Colon Carcinoma Metastatic in the Brain (tissue), 2 donors: ENCODE data around the genes CDKN1B, DDX47 and GPRC5A.

- PRO-cap, 2 experiments, result no peak in any of the 2 experiments
Observed at GRCh38 chr12:12397830-12399026, 41.4 kb downstream of the BORCS5 start.

- PRO-cap, 2 experiments, result no peak in any of the 2 experiments
Observed at GRCh38 chr12:12449538-12450162, 92.8 kb downstream of the BORCS5 start.

- PRO-cap, 2 experiments, result no peak in any of the 2 experiments
Observed at GRCh38 chr12:12483391-12483987, 79.2 kb downstream of the DUSP16 start.

- PRO-cap, 2 experiments, result no peak in any of the 2 experiments
Observed at GRCh38 chr12:12486515-12487431, 75.9 kb downstream of the DUSP16 start.

DNA sequence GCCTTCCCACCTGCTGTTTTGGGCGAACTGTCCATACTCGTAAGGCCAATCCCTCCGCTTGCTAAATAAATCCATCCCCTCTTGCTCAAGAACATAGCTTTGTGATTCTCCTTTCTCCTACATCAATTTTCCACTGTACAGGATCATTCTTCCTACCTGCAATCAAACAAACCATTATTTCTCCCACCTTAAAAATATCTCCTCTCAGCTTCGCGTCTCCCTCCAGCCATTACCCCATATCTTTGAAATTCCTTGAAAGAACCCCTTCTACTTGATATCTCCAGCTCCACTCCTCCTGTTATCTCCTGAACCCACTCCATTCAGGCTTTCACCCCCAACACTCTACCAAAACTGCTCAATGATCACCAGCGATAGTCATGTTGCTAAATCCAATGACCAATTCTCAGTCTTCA lies 70.3 kb downstream of the DUSP16 start:
- PRO-cap, 2 experiments, result no peak in any of the 2 experiments

DNA sequence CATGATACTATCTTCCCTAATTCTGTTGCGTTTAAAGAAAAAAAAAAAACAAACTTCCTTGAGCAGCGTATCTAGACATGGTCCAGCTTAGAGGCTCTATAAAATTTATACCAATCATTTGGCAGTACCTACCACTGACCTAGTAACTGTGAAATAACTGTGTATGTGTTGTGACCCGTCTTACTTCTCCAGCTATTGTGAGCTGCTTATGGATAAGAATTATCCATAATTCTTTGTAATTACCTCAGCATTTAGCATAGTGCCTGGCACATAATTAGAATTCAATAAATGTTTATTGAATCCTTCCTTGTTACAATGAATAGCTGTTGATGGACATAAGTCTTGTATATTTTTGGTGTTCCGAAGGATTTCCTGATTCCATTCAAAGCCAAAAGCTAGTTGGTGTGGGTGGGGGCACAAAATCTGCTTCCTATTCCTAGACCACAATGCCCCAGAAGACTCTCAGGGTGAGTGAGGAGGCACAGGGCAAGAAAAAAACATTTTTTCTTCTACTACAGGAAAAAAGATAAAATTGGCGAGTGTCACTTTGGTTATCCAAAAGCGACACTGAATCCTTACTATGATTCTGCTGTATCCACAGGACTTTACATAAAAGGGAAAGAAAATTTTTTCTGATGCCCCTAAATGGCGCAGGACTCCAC lies 53.1 kb downstream of the DUSP16 start:
- PRO-cap, 2 experiments, result no peak in any of the 2 experiments

- PRO-cap, 2 experiments, result peak in 2 of 2 experiments; most common plus-strand start chr12:12561073 (in 1); most common minus-strand start chr12:12561155 (in 2)
Observed at GRCh38 chr12:12560431-12561376, 2.0 kb downstream of the DUSP16 start.

DNA sequence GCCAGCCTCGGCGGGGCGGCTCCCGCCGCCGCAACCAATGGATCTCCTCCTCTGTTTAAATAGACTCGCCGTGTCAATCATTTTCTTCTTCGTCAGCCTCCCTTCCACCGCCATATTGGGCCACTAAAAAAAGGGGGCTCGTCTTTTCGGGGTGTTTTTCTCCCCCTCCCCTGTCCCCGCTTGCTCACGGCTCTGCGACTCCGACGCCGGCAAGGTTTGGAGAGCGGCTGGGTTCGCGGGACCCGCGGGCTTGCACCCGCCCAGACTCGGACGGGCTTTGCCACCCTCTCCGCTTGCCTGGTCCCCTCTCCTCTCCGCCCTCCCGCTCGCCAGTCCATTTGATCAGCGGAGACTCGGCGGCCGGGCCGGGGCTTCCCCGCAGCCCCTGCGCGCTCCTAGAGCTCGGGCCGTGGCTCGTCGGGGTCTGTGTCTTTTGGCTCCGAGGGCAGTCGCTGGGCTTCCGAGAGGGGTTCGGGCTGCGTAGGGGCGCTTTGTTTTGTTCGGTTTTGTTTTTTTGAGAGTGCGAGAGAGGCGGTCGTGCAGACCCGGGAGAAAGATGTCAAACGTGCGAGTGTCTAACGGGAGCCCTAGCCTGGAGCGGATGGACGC lies at the start of gene CDKN1B:
TSS of gene CDKN1B (plus strand) at position 85 of the 609 bp plus-strand sequence.
- PRO-cap, 2 experiments, result peak in 2 of 2 experiments; most common plus-strand start position 80 of the sequence (in 1)

DNA sequence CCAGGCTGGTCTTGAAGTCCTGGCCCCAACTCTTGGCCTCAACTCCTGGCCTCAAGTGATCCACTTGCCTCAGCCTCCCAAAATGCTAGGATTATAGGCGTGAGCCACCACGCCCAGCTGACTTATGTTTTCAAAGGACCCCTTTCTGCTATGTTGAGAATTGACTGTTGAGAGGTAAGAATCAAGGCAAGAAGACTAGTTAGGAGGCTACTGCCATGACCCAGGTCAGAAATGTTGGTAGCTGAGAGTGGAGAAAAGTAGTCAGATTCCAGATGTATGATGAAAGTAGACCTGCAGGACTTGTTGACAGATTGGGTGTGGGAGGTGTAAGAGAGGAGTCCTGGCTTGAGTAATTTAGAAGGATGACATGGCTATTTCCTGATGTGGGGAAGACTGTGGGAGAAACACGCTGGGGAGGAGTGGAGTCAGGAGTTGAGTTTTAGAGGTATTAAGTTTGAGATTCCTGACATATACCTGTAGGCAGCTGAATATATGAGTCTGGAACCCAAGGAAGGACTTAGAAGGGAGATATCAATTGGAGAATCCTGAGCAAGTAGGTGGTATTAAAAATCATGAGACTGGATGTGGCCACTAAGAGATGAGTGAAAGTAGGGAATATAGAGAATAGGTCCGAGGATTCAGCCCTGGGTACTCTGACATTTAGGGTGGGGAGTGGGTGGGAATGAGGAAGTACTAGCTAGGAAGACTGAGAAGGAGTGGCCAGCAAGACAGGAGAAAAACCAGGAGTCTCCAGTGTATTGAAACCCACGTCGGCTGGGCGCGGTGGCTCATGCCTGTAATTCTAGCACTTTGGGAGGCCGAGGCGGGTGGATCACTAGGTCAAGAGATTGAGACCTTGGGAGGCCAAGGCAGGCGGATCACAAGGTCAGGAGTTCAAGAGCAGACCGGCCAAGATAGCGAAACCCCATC lies 12.6 kb upstream of the DDX47 start:
- PRO-cap, 2 experiments, result no peak in any of the 2 experiments

DNA sequence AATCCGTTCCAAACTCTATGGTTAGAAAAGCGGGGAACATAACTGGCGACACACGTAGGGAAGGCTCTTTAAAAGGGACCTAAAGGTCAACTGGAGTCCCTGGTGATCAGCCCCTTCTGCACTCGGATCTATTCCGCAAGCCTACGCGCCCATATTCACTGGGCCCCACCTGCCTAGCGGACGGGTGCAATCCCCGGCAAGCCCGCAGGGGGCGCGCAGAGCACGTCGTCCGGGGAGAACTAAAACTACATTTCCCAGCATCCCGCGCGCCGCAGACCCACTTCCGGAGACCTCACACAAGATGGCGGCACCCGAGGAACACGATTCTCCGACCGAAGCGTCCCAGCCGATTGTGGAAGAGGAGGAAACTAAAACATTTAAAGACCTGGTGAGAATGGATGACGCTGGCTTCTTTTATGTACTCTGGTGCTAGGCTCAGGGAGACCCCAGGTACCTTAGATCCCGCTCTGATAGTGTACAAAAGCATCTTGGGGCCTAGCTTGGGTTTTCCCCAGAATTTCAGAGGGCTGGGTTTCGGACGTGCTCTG lies at the start of gene DDX47:
TSS of gene DDX47 (plus strand) at position 280 of the 548 bp plus-strand sequence.
- PRO-cap, 2 experiments, result peak in 2 of 2 experiments; most common plus-strand start position 299 of the sequence (in 2); most common minus-strand start position 130 of the sequence (in 1)

GRCh38 chr12:12877729-12878190 lies 13.6 kb upstream of the GPRC5A start:
- PRO-cap, 2 experiments, result no peak in any of the 2 experiments

DNA sequence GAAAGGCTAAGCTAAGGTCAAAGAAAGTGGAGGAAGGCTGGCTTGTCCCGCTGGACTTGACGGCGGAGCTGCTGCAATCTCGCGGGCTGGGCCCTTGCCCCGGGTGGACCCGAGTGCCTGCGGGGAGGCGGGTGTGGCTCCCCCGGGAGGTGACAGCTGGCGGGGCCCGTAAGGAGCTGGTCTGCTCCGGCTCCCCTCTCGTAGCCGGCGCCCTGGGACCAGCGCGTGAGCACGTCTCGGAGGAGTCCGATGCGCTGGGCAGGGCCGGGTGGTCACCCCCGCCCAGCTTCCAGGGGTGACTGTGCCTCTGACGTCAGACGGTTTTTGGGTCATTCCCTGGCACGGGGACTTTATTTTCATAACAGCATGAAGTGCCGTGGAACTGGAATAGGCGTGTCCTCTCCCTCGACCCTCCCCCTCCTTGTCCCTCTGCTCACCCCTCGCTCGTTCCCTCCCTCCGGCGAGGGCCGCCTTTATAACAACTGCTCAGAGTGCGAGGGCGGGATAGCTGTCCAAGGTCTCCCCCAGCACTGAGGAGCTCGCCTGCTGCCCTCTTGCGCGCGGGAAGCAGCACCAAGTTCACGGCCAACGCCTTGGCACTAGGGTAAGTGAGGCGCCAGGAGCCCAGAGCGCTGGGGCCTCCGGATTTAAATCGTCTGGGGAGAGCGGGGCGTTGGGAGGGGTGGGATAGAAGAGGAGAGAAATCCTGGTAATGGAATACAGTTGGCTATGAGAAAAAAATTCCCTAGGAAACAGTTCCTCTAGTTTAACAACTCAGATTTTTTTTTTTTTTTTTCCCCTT lies at the start of gene GPRC5A:
TSS of gene GPRC5A (plus strand) at position 502 of the 802 bp plus-strand sequence.
- PRO-cap, 2 experiments, result peak in 2 of 2 experiments; most common plus-strand start position 152 of the sequence (in 2); most common minus-strand start position 58 of the sequence (in 1)

DNA sequence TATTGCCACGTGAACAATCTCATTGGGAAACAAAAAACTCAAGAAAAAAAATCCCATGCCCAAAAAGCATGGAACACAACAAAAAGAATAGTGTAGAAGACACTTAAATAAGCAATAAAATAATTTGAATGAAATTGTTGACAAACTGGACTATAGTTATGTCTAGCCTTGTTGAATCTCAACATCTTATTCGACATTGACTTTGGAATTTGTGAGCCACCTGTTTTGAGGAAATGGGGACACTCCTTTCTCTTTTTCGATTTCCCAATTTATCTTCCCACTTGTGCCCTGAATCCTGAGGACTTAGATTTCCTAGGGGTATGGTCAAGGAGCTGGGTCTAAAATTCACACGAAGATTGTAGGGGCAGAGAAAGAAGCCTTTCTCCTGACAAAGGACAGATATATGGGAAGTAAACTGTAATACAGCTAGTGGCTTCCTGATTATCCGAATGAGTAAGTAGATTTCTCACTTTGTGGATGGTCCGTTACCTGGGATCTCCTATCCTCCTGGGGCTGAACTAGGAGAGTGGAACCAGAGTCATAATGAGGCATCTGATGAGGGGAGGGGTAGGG lies 14.1 kb downstream of the GPRC5A start:
- PRO-cap, 2 experiments, result no peak in any of the 2 experiments

DNA sequence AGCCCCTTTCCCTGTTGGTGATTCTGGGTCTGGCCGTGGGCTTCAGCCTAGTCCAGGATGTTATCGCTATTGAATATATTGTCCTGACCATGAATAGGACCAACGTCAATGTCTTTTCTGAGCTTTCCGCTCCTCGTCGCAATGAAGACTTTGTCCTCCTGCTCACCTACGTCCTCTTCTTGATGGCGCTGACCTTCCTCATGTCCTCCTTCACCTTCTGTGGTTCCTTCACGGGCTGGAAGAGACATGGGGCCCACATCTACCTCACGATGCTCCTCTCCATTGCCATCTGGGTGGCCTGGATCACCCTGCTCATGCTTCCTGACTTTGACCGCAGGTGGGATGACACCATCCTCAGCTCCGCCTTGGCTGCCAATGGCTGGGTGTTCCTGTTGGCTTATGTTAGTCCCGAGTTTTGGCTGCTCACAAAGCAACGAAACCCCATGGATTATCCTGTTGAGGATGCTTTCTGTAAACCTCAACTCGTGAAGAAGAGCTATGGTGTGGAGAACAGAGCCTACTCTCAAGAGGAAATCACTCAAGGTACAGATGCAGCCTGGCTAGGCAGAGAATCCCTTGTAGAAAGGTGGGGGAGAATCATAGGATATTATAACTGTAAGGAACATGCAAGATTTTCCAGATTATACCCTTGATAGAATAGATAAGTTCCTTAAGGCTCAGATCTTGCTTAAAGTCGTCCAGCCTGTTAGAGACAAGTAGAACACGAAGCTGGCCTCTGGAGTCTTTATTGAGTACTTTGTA lies 17.4 kb downstream of the GPRC5A start:
- PRO-cap, 2 experiments, result no peak in any of the 2 experiments

- PRO-cap, 2 experiments, result no peak in any of the 2 experiments
Observed at GRCh38 chr12:12916260-12917174, 25.2 kb downstream of the GPRC5A start.

- PRO-cap, 2 experiments, result no peak in any of the 2 experiments
Observed at GRCh38 chr12:12986892-12987488, 13.1 kb downstream of the HEBP1 start.

GRCh38 chr12:13066953-13067500 lies 22.8 kb downstream of the FAM234B start:
- PRO-cap, 2 experiments, result no peak in any of the 2 experiments

DNA sequence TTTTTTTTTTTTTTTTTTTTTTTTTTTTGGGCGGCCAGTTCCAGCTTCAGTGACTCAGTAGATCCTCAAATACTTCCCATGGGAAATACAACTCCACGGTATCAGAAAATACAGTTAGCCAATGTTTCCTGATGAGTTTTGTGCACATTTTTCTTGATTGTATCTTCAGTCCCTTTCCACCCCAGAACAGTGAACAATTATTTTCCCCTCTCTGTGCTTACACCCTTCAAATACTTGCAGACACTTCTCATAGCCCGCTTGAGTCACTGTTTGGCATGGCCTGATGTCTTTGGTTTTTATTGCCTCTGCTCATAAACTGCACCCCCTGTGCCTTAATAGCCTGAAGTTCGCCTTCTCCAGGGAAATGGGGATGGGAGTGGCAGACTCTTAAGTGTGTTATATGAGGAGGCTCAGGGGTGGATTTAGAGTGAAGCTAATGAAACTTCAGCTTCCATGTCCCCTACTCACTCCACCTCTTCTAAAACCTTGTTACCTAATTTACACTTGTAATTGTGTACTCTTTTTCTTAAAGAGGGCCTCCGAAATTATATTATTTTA lies 4.9 kb downstream of the GSG1 start:
- PRO-cap, 2 experiments, result no peak in any of the 2 experiments

DNA sequence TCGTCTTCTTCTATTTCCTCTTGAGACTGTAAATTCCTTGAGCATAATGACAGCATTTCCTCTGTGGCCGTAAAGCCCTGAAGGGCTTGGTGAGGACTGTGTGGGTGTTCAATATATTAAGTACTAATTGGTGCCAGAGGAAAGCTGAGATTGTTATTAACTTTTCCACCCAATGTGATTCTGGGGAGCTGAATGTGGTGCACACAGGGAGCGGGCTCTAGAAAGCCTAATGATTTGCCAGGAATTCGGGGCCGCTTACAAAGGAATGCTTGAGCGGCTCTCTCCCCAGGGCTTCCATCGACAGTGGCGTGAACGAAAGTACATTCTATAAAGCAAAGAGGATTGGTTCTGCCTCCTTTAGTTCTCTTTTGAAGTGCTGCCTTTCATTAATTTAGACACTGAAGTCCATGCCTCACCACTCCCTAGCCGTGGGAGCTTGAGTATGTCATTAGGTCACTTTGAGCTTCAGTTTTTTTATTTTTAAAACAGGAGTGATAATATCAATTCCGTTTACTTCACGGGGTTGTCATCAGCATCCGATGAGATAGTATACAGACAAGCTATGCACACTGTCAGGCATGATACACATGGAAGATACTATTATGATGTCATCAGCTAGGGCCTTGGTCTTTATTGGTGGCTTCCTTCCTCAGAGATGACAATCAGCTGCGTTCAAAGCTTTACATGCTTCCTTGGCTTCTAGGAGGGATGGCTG lies 10.9 kb upstream of the GSG1 start:
- PRO-cap, 2 experiments, result no peak in any of the 2 experiments

DNA sequence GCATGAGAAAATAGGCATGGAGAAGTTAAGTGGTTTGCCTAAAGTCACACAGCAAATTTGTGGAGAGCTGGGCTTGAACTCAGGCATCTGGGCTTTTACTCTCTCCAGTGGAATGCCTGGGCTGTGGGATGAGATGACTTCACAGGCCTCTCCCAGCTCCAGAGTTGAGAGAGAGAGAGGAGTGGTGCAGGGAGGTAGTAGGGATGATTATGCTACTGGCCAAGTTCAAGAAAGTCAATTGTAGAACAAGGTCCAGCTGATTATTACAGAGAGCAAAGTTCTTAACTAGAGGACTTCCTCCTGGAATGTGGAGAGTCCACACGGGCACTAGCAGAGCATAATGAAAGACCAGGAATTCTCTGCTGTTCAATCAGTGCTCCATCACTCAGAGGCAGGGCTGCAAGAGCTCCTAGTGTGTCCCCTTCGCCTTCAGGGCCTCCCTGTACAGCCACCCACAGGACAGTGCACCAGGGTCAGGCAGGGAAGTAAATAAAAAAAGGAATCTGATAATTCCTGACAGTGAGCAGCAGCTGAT lies 686 bp upstream of the EMP1 start:
- PRO-cap, 2 experiments, result peak in 2 of 2 experiments; most common plus-strand start position 319 of the sequence (in 2); most common minus-strand start position 114 of the sequence (in 1)